Epithelial cell of esophagus (primary cell): ENCODE data around the gene ALDH1A2.

GRCh38 chr15:57635248-57635963 is 43.7 kb downstream of the MYZAP start:
- RRBS = no CpG with 5 or more reads among the region's 9 CpGs

DNA sequence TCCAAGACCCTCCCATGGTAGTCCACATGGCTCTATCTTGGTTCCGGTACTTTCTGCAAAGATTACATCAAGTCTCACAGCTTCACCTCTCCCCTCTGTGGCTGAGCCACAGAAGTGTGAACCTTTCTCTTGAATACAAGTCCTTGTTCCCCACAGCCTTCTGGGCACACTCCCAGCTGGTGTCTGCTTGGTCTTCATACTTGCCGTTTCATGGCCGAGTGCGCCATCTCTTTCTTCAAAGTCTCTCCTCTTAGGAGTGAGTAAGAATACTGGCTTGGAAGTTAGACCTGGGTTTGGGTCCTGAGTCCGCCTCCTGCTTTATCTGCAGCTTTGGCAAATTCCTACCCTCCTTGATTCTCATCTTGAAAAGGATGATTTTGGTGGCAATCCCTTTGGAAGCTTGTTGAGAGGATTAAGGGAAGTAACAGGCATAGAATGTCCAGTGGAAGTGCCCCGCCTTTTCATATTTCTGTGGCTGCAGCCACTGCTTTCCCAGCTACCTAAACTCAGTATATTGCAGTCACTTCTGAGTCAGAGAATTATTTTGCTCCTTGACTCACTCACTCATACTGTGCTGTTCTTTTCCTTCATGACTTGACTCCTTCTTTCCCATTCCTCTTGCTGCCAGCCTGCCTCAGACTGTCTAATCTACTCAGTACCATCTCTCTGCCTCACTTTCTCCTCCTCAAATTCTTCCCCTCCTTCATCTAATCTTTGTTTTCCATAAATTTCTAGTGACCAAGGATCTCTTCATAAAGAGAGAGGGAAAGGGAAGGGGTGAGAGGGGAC is 26.6 kb upstream of the POLR2M start:
- RRBS = no CpG with 5 or more reads among the region's 6 CpGs

DNA sequence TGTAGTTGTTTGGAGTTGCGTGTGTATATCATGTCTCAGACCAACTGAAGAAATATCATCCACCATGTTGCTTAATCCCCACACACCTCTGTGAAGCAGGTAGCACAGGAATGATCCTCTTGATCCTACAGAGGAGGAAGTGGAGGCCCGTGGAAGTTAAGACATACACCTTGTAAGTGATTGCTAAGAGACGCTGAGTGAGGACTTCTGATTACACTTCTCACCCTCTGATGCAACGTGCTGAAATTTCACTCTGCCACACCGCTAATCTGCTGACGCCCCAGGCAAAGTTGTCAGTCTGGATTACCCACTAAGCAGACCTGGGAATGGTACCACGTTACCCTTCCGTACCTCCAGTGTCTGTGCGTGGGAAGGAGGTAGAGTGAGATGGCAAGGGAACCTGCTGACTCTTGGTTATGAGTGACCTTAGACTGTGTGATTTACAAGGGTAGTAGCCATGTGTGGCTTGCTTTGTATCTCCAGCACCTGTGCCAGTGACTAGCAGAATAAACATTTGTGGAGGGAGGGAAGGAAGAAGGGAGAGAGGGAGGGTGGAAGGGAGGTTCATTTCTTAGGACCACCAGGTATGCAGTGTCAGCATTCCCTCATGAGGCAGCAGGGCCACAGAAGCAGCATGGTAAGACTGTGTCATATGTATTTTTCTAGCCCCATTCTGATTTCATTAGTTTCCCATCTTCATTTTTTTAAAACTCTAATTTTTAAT is 115.1 kb downstream of the ALDH1A2 start:
- RRBS = no CpG with 5 or more reads among the region's 9 CpGs

DNA sequence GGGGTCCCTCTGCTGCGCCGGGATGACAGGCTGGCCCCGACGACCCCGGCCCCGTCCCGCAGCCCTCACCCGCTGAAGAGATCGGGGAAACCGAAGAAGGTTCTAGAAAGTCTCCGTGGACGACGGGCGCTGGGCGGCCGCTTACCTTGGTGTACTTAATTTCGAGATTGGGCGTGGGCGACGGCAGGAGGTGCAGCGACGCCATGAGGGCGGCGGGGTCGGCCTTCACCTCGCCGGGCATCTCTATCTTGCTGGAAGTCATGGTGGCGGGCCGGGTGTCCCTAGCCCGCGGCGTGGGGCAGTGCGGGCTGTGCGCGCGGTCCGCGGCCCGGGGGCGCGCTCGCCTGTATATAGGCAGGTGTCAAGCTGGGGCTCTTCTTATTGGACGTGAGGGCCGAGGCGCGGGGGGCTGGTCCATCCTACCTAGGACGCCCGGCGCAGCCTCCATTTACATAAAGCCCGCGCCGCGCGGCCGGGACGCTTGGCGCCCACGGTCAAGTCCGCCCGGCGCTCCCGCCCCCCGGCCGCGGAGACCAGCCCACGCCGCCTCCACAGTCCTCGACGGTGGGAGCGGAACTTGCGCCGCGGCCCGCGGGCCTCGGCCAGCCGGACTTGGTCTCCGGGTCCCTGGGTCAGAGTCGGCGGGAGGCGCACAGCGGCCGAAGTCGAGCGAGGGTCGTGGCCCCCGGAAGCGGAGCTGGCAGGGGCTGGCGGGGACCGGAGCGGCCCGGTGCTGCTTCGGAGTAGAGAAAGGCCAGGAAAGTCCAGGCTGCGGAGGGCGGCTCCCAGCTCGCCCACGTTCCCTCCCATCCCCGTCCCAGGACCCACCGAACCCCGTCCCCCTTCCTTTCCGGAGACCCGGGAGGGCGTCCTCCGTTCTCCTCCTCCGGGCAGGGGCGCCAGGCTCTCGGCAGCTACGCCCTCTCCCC is at the start of gene ALDH1A2:
ALDH1A2 (minus strand) TSS at position 323 of the 929 bp plus-strand sequence.
- RRBS = 2% methylated on average over 44 of the region's 108 CpGs

GRCh38 chr15:58282975-58283218 is 144.7 kb downstream of the AQP9 start:
- RRBS = no CpG with 5 or more reads among the region's 3 CpGs

GRCh38 chr15:58438754-58439347 is 7.1 kb downstream of the LIPC start:
- RRBS = no CpG with 5 or more reads among the region's 8 CpGs

DNA sequence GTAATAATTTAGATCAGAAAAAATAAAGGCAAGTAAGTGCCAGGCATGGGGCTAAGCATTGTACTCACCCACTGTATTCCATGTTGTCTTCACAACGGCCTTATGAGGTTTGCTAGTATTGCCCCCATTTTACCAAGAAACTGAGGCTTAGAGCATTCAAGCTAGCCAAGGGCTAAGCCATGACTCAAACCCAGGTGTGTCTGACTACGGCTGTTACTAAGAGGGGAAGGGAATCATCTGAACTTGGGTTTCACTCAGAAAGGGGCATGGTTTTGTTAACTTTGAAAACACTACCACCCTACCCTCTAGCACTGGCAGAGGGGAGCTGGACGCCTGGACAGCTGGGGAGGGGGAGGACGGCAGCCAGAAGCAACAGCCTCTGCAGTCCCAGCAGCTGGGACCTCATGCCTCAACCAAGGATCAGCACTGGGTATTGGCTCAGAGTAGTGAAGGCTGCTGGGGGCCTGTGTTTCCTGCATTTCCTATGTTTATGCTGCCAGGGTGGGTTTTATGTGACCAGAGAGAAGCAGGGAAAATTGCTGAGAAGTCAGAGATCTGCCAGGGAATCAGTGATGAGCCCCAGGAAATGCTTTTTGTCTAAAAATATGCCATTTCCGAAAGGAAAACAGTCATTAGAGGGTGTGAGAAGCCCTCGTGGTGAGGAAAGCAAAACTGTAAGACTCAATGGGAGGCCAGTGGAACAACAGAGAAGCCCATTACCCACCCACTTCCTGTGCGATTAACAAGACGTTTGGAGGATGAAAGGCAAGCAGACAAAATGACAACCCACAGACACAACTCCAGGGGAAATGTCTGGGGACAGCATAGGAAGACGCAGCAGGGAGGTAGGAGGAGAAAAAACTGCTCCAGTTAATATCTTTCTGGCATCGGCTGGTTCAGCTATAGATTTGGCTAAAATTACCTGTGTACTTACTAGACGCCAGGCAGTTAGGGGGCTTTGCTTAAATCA is 41.2 kb downstream of the LIPC start:
- RRBS = no CpG with 5 or more reads among the region's 11 CpGs

DNA sequence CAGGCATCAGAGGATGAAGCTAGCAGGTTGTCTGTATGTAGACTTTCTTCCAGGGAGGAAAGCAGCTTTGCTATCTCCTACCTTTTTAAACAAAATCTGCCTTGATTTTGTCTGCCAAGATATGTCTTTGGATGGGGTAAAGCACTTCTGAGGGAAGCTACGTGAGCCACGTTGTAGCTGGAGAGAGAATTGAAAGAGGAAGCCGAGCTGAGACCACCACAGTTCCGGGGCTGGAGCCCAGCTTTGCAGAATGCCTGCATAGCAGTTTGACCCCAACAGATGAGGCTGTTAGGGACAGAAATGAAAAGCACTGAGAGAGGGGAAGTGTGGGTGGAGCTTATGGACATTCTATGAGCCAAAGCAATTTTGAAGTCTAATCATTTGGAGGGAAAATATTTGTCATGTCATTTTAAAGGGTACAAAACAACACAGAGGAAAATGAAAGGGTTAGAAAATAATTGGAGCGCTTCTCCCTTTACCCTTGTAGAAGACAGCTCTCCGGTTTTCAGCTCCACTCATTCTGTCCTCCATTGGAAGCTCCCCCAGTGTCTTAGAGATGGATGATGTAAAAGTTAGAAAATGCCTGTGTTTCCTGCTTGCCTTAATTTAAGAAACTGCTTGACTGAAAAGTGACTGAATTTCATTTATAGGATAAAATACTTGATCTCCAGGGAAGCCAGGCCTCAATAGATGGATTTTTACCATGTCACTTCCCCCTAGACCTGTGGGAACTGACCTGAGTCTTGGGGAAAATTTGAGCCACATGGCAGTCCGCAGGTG is 45.5 kb downstream of the LIPC start:
- RRBS = no CpG with 5 or more reads among the region's 7 CpGs

GRCh38 chr15:58522658-58523356 is 91.0 kb downstream of the LIPC start:
- RRBS = no CpG with 5 or more reads among the region's 12 CpGs

DNA sequence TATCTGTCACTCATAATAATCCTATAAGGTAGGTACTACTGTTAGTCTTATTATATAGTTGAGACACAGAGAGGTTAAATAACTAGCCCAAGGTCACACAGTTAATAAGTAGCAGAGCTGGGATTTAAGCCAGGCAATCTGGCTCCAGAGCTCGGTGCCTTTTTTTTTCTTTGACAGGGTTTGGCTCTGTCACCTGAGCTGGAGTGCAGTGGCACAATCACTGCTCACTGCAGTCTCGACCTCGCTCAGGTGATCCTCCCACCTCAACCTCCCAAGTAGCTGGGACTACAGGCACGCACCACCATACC is 96.5 kb downstream of the LIPC start:
- RRBS = no CpG with 5 or more reads among the region's 4 CpGs

DNA sequence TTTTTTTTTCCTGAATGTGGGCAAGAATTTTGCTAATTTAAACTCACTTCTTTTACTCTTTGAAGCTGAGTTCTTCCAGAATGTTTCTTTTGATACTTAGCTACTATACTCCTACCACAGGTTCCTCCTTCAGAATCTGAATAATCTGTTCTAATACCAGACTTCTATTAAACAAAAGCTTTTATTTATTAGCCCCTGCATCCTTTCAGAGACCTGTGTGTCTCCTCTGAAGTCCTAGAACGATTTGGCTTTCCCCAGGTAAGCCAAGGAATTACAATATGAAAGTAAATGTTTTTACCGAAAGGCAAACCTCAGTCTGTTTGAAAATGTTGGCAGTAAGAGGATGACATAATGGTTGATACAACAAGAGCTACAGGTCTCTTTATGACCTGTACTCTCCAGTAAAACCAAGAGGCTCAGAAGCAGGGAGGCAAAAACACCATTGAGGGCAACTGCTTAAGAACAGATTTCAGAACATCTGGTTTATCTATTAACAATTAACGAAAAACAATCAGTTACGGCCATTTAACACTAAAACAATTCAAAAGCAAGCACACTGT is 107.9 kb downstream of the ADAM10 start:
- RRBS = no CpG with 5 or more reads among the region's 4 CpGs

- RRBS = no CpG with 5 or more reads among the region's 7 CpGs
These were observed 58.3 kb downstream of the ADAM10 start for GRCh38 chr15:58691115-58691731.

GRCh38 chr15:58731729-58732103 is 17.8 kb downstream of the ADAM10 start:
- RRBS = no CpG with 5 or more reads among the region's 2 CpGs

GRCh38 chr15:58748367-58748672 is 1.2 kb downstream of the ADAM10 start:
- RRBS = no CpG with 5 or more reads among the region's 6 CpGs

DNA sequence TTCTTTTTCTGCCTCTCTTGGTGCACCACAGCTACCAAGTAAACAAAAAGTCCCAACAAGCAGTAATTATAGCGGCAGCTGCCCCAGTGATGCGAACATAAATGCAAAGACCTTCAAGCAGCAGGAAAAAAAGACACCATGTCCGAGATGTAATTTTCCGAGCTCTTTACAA is 570 bp upstream of the ADAM10 start:
- RRBS = no CpG with 5 or more reads among the region's 4 CpGs

DNA sequence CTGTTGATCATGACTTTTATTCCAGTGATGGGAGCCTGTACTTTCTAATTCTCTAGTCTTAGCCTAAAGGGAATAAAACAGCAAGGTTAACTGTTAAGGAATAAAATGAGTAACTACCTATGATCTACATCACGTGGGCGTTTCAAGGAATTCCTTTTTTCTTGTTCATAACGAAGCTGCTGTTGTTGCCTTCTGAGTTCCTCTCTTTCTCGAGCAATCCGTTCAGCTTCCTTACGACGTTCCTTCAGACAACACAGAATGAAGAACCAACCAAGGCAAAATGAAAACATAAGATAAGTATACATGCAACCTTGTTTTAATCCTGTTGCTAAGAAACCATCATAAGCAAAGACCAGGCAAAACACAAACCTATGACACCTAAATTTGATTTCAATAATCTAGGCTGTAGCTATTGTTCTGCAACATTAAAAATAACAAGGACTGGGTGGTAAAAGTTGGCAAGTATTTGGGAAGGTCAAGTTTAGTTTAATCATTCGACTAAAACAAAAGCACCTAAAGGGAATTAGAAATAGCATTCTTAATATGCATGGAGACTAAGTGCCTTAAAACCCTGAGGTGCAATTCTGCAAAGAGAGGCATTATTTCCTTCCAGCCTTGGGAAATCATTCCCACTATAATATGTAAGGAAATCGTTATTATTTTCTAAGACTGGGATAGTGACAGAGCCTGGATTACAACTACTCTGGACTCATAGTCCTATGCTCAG is 44.0 kb downstream of the SLTM start:
- RRBS = no CpG with 5 or more reads among the region's 9 CpGs

DNA sequence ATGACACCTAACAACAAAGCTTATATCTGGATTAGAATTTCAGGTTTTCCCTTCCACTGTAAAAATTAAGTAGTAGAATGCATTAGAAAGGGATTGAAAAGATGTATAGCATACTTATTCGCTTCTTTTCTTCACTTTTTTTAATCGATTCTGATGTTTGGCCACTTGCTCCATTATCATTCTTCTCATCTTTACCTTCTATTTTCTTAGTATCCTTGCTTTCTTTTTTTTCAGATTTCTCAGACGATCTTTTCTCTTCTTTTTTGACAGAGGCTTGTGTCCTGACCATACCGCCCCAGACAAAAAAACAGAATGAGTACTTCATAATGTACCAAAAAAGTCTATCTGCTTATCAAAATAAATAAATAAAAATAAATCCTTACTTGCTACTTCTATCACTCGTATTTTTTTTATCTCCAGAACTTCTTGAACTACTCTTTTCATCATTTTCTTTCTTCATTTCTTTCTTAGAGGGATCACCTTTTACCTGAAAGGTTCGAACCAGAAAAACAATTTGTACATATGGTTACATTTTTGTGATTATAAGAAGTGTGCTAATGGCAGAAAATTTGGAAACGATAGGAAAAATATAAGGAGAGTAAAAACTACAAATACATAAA is 39.7 kb downstream of the SLTM start:
- RRBS = no CpG with 5 or more reads among the region's 7 CpGs

GRCh38 chr15:58899414-58900172 is 33.9 kb downstream of the SLTM start:
- RRBS = no CpG with 5 or more reads among the region's 9 CpGs

- RRBS = no CpG with 5 or more reads among the region's 3 CpGs
These were observed 20.9 kb upstream of the CCNB2 start for GRCh38 chr15:59083953-59084488.

GRCh38 chr15:59237007-59237691 is 30.5 kb downstream of the LDHAL6B start:
- RRBS = no CpG with 5 or more reads among the region's 7 CpGs